Mesangial cell (primary cell): ENCODE data around the gene KLHL22.

- RAMPAGE, long total RNA: no peak
Observed at GRCh38 chr22:19995542-19996069, 21.0 kb downstream of the ARVCF start.

GRCh38 chr22:20017896-20018111 lies 1.2 kb upstream of the ARVCF start:
- RAMPAGE, long total RNA: no peak

DNA sequence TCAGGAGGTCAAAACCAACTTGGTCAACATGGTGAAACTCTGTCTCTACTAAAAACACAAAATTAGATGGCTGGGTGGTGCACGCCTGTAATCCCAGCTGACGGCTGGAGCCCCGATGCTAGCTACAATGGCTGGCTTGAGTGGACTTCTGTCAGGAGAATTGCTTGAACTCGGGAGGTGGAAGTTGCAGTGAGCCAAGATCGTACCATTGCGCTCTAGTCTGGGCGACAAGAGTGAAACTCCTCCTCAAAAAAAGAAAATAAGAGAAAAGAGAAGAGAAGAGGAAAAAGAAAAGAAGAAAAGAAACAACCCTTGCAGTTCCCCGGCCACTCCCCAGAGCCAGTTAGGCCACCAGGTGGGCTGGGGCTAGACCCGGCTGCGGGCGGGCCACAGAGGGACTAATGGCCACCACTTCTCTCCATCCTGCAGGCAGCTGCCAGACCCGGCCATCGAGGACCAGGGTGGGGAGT lies 17.1 kb upstream of the DGCR8 start:
- RAMPAGE, long total RNA: no peak

- RAMPAGE, long total RNA: no peak
Observed at GRCh38 chr22:20067366-20067842, 12.6 kb upstream of the DGCR8 start.

DNA sequence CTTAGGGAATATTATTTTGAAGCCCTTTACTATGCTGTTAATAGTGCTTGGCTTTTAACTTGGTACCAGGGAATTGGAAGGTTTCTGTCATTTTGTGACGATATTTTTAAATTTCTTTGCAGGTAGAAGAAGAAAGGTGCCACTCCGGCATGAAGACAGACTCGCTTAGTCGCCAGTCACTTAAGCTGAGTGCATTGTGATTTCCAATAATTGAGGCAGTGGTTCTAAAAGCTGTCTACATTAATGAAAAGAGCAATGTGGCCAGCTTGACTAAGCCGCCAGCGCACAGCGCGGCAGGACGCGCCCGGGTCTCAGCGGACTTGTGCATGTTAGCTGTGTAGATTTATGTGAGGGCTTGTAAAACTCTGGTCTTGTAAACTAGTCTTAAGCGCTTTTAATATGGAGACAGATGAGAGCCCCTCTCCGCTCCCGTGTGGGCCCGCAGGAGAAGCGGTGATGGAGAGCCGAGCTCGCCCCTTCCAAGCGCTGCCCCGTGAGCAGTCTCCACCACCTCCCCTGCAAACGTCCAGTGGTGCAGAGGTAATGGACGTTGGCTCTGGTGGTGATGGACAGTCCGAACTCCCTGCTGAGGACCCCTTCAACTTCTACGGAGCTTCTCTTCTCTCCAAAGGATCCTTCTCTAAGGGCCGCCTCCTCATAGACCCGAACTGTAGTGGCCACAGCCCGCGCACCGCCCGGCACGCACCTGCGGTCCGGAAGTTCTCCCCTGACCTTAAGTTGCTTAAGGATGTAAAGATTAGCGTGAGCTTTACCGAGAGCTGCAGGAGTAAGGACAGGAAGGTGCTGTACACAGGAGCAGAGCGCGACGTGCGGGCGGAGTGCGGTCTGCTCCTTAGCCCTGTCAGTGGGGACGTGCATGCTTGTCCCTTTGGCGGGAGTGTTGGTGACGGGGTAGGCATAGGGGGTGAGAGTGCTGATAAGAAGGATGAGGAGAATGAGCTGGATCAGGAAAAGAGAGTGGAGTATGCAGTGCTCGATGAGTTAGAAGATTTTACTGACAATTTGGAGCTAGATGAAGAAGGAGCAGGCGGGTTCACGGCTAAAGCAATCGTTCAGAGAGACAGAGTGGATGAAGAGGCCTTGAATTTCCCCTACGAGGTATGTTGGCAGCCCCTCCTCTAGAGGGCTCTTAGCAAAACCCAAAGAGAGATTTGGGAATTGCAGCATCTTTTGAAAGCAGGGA lies 5.9 kb downstream of the DGCR8 start:
- RAMPAGE, long total RNA: no peak

DNA sequence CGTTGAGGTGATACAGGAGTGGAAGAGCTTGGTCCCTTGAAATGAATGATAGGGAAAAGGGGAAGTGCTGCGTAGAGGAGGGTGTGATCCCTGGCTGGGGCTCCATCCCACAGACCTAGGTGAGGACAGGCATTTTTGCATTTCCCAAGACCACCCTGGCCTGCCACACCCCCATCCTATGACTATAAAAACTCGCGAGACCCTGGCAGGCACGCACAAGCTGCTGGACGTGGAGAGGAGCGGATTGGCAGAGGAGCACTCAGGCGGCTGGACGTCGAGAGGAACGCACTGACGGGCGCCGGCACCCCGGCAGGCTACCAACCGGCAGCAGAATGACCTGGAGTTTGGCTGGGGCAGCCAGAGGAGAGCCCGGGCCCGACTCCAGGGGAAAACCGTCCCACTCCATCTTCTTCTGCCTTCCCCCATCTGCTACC lies 32.6 kb downstream of the RTN4R start:
- RAMPAGE, long total RNA: no peak

DNA sequence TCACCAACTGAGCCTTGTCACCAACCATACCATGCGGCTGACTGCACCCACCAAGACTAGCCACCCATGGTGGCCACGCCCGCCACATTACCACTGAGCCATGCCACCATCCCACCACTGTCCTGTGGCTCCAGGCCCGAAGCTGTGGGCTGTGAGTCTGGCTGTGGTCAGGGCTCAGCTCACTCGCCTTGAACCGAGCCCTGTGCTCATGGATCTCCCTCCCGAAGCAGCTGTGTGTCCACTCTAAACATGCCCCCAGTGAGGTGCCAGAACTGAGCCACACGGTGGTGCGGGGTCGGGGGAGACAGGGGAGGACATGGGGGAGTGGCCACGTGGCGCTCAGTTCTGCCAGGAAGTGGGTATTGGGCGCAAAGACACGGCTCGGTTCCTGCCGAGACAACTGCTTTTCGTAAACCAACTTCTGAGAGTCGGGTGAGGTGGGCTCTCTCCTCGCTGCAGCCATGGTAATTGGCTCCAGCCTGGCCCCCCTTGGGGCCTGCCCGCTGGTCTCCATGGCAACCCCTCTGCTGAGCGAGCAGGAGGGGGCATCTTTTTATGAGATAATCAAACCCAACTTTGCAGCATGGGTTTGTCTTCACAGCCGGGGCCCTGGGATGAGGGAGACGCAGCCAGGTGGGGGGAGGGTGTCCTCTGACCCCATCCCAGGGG lies 23.1 kb downstream of the RTN4R start:
- RAMPAGE, long total RNA: no peak

DNA sequence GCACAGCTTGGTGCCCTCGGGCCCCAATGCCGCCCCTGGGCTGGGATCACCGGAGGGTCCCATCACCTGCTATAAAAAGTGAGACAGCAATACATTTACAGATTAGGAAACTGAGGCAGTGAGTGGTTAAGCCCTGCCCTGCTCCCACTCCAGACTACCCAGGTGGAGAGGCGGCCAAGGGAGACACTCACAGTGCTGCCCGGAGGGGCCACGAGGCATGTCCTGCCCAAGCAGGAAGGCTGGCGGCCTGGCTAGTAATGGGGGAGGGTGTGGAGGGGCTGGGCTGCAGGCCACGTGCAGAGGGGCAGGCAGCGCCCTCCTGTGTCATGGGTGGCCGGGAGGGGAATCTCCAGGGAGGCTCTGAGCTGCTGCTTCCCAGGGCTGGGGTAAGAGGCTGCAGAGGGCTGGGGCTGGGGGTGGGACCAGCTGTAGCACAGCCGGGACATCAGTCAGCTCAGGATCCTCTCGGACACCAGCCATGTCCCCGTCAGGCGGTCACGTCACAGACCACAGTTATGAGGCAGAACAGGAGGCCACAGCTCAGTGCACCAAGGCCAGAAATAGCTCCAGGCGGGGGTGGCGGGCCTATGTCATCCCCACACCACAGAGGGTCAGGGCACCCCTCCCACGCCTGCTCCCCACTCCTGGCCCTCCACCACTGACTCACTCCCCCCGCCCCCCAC lies 21.2 kb downstream of the RTN4R start:
- RAMPAGE, long total RNA: no peak

GRCh38 chr22:20290783-20291409 lies 22.8 kb upstream of the RTN4R start:
- RAMPAGE, long total RNA: no peak

DNA sequence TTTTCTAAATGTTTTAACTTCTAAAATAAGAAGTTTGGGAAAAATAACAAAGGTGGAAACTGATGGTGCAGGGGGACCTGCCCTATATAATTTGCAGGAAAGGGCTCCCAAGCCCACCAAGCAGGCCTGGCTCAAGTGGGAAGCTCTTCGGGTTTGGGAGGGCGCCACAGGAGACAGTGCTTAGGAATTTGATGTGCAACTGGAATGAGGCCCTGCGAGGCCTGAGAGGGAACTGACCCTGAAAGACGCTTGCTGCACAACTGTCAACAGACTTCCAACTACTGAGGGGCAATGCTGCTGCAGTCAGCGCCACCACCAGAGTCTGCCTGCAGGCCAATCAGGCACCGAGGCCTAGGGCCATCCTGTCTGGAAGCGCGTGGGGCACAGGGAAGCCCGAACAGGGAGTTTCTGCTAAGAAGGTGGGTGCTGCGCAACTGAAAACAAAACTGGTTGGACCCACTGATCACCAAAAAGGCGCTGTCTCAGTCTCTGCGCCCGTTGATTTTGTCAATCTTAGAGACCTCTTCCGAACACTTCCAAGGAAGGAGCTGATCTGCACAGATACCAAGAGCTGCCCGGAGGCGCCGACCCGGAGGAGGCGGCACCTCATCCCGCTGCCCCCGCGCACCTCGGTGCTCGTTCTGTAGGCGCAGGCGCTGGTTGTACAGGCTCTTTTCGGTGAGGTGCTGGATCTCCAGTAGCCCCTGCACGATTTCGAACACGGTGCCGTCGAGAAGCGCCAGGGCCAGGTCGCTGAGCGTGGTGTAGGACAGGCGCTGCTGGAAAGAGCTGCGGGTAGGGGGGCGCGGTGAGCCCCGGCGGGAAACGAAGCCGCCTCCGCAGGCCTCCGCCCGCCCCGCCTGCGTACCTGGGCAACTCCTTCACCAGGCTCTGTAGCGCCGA lies 598 bp downstream of the DGCR6L start:
- RAMPAGE, long total RNA: no peak

GRCh38 chr22:20372250-20372960 lies 21.5 kb upstream of the ZNF74 start:
- RAMPAGE, long total RNA: no peak

DNA sequence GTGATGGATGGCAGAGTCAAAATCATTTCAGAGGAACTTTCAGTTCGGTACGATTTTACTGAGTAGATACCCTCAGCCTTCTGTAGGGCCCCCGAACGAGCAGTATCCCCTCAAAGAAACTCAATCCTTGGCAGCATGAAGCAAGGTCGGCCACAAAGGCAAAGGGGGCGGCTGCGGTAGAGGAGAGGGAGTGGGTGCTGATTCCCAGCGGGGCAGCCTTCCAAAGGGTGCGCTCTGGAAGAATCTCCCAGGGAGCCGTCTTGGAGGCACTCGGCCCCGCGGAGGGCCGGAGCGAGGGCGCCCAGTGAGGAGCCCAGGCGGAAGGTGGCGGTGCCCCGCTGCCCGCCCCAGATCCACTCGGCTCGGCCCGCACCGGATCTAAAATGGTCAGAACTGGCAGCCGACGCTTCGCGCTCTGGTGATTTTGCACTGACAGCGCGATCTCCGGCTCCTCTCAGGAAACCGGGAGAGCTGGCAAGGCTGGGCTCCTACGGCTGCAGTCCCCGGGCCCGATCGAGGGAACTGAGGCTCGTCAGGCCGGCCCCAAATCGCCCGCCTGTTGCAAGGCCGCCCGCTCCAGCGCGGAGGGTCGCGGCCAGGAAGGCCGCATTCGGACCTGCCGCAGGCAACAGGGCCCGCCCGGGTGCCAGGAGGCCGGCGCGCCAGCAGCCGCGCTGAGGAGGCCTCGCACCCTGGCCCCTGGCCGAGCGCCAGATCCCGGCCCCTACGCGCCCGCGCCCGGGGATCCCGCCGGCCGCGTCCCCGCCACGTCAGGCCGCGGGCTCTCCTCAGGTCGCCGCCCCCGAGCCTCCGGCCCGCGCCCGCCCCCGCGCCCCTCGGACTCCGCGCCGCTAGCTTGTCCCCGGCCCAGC lies 542 bp downstream of the KLHL22 start:
- RAMPAGE, long total RNA: no peak

DNA sequence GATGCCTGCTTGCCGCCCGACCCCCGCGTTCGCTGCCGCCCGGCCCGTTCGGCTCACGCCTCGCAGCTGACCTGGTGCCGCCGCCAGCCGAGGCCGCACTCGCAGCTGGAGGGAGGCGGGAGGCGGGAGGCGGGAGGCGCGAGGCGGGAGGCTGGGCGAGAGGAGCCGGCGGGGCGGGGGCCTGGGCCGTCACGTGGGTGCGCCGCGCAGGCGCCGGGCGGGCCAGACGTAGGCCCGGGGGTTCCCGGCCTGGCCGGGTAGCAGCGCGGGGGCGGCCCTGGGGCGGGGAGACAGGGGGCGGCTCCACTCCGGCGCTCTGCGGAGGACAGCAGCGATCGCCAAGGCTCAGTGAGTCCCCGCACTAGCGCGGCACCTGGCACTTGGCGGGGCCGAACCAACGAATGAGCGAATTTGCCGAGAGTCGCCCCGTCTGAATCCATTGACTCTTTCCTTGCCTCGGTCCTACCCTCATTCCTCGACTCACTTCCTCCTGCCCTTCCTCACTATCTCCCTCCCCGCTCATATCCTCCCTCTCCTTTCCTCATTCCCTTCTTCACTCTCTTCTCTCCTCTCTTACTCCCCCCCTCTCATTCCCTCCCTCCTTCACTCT lies at the start of gene KLHL22:
Gene KLHL22, minus strand, starts transcription at position 107 of the 610 bp plus-strand sequence.
- RAMPAGE, long total RNA: start-site peak on the minus strand centred at position 106 of the sequence, 11 bp wide, 48 reads

- RAMPAGE, long total RNA: no peak
Observed at GRCh38 chr22:20558142-20558739, 50.8 kb downstream of the MED15 start.

DNA sequence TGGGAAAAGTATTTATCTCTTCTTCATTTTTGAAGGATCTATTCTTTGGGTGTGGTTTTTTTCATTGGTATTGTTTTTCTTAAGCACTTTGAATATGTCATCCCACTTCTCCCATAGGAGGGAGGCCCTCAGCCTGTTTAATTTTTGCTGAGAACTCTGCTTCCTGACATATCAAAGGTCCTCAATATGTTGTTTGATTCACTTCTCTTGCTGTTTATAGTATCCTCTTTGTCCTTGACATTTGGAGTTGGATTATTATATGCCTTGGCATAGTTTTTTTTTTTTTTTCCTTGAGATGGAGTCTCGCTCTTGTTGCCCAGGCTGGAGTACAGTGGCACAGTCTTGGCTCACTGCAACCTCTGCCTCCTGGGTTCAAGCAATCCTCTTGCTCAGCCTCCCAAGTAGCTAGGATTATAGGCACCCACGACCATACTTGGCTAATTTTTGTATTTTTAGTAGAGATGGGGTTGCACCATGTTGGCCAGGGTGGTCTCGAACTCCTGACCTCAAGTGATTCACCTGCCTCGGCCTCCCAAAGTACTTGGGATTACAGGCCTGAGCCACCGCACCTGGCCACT lies 111.3 kb upstream of the SERPIND1 start:
- RAMPAGE, long total RNA: no peak

- RAMPAGE, long total RNA: no peak
Observed at GRCh38 chr22:20776400-20777012, 2.6 kb downstream of the SERPIND1 start.

DNA sequence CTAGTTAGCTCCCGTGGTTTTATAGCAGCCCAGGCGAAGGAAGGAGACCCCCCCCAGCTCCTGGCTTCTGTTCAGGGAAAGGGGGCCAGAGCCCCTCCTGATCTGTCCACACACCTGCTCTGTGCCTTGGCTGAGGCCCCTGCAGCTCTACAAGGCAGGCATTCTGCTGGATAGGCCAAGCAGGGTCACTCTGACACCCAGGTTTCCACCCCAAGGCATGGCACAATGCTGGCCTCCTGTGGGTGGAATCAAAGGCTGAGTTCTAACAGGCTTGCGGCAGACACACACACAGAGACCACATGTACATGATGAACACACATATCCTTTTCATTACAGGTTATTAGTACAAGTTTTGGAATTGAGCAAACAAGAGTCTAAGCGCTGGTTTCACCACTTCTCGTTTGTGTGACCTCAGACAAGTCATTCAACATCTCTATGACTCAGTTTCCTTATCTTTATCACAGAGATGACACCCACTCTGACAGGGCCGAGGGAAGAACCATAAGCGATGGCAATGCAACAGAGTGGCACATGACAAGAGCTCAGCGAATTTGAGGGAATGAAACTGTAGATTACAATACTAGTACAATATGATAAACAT lies 7.6 kb downstream of the SERPIND1 start:
- RAMPAGE, long total RNA: no peak

DNA sequence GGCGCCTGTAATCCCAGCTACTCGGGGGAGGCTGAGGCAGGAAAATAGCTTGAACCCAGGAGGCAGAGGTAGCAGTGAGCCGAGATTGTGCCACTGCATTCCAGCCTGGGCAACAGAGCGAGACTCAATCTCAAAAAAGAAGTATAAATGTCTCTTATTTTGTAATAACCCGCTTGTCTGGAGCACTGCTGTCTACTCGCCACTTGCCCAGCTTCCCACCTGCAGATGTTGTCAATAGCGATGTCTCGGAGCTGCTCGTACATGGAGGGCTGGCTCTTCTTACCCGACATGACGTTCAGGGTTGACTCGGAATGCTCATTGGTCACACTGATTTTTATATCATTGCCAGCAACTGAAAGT lies 27.8 kb downstream of the SERPIND1 start:
- RAMPAGE, long total RNA: no peak

GRCh38 chr22:20869962-20870951 lies 11.4 kb downstream of the SNAP29 start:
- RAMPAGE, long total RNA: no peak

DNA sequence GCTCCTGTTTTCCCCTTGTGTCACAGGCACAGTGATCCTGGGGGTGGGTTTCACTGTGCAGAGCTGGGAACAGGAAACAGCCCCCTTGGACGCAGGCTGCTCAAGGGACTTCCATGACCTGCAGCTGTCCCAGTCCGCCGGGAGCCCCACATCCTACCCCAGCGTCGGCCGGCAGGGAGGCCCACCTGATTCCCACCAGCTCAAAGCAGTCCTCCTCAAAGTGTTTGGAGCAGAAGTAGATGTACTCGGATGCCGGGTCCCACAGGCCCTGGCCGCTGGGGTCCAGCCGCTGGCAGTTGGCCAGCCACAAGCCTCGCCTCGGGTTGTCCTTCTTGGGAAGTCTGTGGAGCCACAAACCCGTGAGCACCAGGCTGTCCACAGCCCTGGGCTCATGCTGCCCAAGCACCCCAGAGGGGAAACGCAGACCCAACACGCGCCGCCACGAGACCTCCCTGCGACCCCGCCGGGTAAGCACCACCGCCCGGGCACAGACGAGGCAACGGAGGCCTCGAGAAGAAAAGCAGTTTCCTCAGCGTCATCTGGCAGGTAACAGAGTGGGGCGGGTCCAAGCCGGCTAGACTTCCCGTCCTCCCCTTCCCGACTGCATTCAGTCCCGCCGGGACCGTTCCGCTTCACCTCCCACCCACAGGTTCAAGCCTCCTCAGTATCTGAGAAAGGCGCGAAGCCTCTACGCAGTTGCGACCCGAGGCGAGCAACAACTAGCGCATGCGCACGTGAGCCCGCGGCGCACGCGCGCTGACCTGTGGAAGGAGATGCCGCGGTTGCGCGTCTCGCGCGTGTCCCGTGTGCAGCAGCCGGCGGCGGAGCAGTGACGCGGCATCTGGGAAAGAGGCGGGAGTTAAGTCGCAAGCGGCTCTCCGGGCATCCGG lies 602 bp downstream of the THAP7 start:
- RAMPAGE, long total RNA: no peak